Aortic smooth muscle cell (primary cell): ENCODE measurements around the genes IL2RA, PFKFB3 and PRKCQ.

DNA sequence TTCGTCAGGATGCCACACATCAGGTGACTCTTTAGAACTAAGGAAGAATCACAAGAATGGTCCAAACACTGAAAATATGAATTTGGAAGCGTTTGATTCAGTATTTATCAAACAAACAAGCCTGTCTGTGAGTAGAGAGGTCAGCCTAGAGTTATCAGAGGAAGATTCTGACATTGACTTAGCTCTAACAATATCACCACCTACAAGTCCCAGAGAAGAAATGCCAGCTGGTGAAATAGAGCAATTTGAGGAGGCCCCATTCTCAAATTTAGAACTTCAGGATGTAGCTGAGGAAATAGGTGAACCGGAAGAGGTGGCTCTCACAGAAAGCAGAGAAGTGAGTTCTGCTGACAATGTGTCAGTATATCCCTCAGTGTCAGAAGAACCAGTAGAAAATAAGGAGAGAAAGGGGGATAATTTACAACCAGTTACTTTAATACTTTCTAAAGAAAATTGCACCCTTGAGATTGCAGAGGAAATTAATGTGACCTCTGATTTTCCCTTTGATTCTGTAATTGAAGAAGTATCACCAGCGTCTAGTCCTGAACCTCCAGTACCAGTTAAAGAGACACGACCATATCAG lies 62.5 kb downstream of the TASOR2 start:
- RRBS = no CpG with 5 or more reads among the region's 5 CpGs

DNA sequence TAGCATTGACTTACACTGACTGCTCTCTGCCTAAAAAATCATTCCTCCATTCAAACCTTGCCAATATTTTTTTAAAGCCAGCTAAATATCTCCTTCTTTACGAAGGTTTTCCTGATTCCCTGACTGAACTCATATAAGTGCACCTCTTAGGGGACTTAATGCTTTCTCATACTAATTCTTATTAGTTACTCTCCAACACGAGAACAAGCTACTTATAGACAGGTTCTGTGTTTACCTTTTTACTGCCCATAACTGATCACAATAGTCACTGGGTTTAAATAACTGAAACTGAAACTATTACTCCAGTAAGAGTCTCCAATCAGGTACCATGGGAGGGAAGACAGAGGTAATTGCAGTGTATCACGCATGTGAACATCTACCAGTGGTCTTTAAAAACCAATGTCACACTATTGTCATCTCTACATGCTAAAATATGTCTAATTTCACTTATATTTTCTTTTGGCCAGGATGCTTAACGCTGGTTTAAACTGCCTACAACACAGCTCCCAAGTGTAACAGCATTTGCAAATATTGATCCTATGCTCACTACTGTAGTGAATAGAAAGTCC lies 3.7 kb downstream of the GDI2 start:
- RRBS = no CpG with 5 or more reads among the region's 4 CpGs

DNA sequence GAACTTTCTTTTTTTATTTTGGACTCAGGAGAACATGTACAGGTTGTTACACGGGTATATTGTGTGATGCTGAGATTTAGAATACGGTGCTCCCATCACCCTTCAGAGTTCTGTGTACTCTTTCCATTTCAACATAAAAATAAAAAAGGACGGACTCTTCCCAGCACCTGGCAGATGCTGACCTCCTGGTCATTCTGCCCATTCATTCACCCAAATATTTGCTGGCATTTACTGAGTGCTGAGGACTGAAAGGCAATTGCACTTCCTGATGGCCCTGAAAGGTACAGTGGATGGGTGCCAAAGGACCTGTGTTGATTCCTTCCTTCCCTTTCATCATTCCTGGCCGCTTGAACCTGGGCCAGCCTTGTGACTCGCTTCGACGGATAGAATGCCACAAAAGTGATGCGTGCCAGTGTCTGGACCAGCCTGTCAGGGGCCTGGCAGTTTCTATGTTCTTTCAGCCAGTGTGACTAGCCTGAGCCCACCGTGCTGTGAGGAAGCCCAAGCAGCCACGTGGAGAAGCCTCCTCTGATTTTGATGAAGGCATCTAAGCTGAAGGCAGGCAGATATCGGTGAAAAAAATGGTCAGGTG lies 27.0 kb downstream of the IL15RA start:
- RRBS = no CpG with 5 or more reads among the region's 11 CpGs

DNA sequence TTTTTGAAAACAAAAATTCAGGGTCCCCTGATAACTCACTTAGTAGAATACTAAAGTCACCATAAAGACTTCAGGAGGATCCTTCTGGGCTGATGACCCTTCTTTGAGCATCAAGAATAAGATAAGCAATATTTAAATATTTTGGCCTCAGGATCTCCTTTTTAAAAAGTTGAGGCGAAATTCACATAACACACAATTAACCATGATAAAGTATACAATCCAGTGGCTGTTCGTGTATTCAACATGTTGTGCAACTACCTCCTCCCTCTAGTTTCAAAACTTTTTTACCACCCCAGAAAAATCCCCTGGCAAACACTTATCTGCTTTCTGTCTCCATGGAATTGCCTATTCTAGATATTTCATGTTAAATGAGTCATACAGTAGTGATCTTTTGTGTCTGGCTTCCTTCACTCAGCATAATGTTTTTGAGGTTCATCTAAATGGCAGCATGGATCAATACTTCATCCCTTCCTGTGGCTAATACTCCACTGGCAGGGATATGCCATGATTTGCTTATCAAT lies 31.8 kb upstream of the IL15RA start:
- RRBS = no CpG with 5 or more reads among the region's 2 CpGs

DNA sequence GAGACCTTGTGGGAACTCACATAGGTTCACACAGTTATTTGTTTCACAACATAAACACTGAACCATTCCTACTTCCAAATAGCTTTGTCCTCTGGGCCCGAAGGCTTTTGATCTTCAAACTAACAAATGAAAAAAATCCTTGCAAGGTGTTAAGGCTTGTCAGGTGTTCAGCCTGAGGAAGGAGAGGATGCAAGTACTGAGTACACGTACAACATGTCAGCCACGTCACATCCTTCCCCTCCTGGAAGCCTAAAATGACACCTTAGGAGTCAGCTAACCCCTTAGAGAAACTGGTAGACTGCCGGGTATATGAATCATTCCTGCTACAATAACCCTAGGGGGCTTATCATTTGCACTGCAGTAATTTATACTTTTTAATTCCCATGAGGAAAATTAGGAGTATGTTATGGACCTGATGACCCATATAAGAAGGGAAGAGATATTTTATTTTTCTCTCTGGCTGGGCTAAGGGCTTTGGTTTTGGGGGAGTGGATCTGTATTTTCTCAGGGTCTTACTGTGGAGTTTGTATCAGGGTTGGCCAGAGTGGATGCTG lies 37.2 kb upstream of the IL15RA start:
- RRBS = no CpG with 5 or more reads among the region's 4 CpGs

DNA sequence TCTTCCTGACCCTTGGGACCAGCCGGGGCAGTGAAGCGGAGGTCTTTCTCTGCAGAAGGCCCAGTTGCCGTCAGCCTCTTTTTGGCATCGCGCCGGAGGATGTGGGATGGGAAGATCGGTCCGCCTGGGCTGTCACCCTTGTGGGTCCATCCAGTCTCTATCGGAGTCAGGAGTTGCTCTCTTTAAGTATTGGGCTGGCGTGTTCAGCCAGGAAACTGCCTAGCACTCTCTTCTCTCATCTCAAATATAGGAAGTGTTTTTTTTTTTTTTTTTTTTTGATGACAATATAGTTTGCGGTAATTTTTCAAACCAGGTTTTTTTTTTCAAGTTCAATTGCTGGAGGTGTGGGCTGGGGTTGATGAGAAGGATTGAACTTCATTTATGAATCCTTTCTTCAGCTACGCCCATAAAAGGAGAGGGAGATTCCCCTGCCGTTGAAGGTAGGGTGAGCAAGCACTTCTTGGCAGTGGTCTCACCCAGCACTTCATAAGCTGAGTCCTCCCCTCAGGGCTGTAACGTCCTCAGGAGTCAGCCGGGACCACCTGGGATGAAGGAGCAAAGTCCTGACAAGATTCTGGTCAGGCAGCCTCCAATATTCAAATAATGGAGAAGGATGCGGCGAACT lies at the start of gene IL2RA:
TSS of gene IL2RA (minus strand) at position 217 of the 625 bp plus-strand sequence.
- RRBS = 73% methylated on average over 6 of the region's 17 CpGs

DNA sequence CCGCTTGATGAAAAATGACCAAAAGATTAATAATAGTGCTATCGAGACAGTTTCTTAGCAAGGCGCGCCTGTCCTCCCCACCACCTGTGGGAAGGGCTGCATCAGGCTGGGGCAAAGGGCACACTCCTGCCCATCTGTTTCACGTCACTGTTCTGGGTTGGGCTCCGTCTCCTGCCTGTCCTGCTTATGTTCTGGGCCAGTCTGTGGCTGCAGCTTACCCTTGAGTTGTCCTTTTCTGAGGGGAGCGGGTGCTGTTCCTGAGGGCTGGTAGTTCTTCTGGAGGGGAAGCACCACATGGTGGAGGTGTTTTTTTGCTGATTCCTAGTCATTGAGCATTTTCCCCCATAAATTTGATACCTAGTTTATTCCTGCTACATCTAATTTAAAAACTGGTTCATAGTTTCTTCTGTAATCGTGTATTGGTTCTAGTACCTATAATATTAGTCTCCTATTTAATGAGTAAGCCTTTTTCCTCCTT lies 13.4 kb downstream of the RBM17 start:
- RRBS = no CpG with 5 or more reads among the region's 8 CpGs

GRCh38 chr10:6143135-6143499 lies 54.3 kb downstream of the RBM17 start:
- RRBS = no CpG with 5 or more reads among the region's 12 CpGs

- RRBS = no CpG with 5 or more reads among the region's 12 CpGs
These were observed 49.5 kb upstream of the PFKFB3 start for GRCh38 chr10:6153138-6153704.

- RRBS = 1% methylated on average over 64 of the region's 104 CpGs
These were observed at the start of gene PFKFB3 for GRCh38 chr10:6202559-6203465. PFKFB3 (plus strand) TSS chr10:6202932.

DNA sequence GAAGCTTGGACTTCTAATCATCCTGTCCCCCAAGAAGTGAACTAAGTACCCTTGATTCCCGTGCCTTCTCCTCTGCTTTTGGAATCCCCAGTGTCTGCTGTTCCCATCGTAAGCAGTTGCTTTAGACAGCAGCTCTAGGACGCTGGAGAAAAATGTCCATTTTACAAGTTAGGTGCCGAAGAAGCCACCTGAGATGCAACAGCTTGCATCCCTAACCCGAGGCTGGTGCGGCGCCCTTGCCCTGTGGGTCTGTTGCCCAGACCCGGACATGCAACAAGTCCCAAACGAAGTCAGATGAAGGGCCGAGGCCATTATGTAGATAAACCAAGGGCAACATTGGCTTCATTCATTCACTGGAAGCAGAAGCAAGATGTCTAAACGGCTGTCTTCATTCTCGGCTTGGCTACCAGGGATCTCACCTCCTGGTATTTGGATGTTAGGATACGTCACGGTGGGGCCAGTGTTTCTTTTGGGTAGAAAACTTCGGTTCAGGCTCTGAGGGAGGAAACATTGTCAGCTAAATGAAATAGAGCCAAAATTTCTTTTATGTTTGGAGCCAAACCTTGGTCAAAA lies 44.1 kb downstream of the PFKFB3 start:
- RRBS = no CpG with 5 or more reads among the region's 15 CpGs

GRCh38 chr10:6399271-6399612 lies 180.8 kb downstream of the PRKCQ start:
- RRBS = no CpG with 5 or more reads among the region's 2 CpGs

DNA sequence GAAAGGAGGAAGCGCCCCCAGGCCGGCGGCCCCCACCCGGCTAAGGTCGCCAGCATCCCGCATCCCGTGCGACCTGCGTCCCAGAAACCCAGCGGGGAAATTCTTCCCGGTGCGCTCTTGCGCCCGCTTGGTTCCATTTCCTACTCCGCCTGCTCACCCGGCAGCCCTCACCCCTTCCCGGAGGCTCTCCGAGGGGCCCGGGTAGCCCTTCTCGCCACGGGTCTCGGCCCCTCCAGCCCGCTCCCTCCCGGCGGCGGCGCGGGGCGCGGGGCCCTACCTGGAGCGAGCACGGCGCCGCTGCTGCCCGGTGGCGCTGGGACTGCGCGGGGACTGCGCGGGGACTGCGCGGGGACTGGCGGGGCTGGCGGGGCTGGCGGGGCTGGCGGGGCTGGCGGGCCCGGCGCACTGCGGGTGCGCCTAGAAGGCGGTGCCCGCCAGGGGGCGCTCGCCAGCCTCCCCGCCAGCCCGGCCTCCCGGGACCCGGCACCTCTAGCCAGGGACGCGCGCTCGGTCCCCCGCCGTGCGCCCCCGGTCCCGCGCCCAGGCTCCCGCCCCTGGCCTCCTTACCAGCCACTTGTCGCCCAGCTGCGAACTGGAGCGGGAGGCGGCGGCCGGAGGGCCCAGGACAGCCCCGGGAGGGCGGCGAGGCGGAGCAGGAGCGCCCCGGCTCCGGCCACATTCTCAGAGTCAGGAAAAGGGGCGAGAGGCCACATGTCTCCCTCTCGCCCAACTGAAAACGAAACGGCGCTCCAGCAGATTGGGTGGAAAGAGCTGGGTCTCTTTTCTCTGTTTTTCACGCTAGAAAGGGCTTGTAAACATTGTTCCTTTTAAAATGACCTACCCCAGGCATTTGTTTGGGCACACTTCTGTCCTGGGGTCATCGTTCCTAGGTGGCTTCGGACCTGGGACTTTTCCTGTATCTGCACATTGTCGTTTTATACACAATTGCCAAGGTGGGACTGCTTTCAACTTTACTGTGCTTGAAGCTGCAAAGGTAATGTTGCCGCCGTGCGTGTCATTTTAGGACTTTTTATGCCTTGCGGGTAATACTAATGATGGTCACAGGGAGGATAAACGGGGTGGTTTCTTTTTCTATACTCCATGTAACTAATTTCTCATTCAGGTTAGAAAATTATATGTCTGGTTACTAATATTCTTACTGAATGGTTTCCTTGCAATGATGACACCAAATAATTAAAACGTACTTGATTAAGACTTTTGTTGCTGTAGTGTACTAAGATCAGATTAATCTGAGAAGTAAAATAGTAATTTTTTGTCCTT lies at the start of gene PRKCQ:
TSS of gene PRKCQ (minus strand) at position 343 of the 1,281 bp plus-strand sequence.
- RRBS = 2% methylated on average over 67 of the region's 98 CpGs

- RRBS = no CpG with 5 or more reads among the region's 12 CpGs
These were observed 158.7 kb downstream of the SFMBT2 start for GRCh38 chr10:7251944-7252629.

DNA sequence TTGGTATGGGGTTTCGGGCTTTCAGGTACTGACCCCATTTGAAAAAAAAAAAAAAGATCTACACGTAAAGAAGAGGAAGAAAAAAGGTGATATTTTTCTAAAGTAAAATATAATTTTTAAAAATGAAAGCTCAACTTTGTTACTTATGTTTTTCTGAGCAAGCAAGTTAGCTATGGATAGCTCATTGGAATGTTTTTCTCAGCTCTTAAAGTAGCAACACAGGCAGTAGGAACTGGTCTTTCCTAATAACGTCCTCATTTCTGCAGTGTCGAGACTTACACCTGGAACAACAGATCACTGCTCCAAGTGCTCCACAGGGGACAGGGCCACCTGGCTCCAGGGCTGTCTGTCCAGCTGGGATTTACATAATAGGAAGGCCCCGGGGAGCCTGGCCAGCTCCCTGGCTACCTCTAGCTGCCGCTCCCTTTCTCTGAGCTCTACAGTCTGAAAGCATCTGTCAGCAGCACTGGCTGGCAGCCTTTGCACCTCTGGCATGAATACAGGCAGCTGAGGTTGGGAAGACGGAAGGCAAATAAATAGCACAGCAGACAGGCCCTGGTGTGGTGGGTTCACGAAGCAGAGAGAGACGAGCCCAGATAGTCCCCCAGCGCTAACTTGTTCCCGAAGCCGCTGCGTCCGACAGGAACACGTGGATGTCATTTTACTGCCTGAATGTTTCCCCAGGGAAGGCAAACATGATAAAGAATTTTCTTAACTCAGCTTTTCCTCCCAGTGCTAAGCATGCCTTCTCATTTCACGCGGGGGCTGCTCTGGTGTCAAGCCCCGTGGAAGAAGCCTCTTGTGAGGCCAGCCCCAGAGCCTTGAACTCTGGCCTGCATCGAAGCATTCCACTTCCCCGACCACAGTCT lies 105.5 kb downstream of the ITIH5 start:
- RRBS = no CpG with 5 or more reads among the region's 20 CpGs

GRCh38 chr10:7788276-7789298 lies 610 bp downstream of the ATP5F1C start:
- RRBS = under 1% methylated on average over 7 of the region's 50 CpGs

- RRBS = no CpG with 5 or more reads among the region's 3 CpGs
These were observed 9.1 kb upstream of the TAF3 start for GRCh38 chr10:7808979-7809782.

GRCh38 chr10:8052393-8053297 lies 1.8 kb upstream of the GATA3 start:
- RRBS = no CpG with 5 or more reads among the region's 38 CpGs

- RRBS = 18% methylated on average over 28 of the region's 91 CpGs
These were observed 1.3 kb downstream of the GATA3 start for GRCh38 chr10:8055389-8056578.

DNA sequence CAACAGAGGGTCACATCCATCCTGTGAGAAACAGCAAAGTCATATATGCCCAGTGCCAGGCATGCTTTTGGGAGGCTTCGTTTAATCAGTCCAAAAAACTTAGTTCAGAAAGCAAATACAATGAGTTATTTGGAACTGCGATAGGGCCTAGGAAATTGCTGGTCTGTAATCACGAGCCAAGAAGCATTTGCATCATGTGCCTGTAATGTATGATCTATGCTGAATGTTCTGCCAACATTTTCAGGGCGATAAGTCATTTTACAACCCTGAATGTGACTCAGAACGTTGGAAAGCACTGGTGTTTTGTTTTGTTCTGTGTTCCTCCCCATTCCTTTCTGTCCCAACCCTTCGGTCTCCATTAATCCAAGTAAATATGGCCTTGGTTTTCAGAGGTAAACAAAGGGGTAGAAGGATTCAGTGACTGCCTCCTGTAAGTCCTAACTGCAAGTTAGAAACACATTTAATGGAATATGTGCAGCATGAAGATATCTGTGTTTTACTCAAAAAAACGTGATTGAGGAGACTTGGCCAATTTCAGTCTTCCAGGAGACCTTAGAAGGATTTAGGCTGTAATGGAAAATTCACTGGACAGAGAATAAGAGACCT lies 411.8 kb upstream of the CELF2 start:
- RRBS = no CpG with 5 or more reads among the region's 7 CpGs